Mesothelial cell of epicardium (in vitro differentiated cells): ENCODE measurements around the genes CASP8 and FZD7.

GRCh38 chr2:201260337-201260897 is at the start of gene CASP8:
Gene CASP8 (plus strand): TSS chr2:201260536.
- PRO-cap, result unidirectional peak, plus-strand start at chr2:201260563

DNA sequence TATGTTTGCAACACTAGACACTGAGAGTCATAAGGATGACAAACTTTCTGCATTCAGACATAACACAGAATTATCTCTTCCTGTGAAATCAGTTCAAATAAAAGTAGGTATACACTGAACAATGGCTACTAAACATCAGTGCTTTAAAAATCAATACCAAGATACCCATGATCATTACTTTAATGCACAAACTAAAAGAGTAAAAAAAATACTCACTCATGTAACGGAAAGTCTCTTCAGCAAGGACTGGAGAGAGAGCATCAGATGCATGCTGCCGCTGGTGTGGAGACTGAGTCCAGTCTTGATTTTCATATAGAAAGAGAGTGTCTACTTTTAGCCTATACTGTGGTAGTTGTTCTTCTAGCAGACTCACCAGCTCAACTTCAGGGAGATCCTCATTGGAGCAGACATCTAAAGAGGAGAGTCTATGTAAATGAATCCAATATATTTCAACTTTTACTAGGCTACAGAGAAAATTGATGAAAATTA is 44.0 kb downstream of the TRAK2 start:
- PRO-cap, result no peak

GRCh38 chr2:201451828-201452373 is 361 bp downstream of the STRADB start:
- PRO-cap, result no peak

GRCh38 chr2:201761240-201761813 is 19.4 kb downstream of the ALS2 start:
- PRO-cap, result no peak

DNA sequence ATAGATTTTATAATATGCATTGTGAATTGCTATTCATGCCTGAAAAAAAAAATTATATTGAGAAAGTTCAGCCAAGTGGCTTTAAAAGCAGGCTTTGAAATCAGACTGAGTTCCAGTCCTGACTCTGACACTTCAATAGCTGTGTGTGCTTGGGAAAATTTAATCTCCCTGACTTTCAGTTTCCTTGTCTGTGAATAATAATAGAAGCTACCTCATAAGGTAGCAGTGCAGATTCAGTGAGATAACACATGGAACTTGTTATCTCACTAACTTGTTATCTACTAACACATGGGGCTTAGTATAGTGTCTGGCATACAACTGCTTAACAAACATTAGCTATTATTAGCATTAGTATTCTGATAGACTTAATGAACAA is 15.0 kb downstream of the ALS2 start:
- PRO-cap, result no peak

GRCh38 chr2:201858679-201859342 is 52.5 kb downstream of the CDK15 start:
- PRO-cap, result no peak

- PRO-cap, result no peak
Observed at GRCh38 chr2:201978032-201978430, 55.6 kb upstream of the FZD7 start.

DNA sequence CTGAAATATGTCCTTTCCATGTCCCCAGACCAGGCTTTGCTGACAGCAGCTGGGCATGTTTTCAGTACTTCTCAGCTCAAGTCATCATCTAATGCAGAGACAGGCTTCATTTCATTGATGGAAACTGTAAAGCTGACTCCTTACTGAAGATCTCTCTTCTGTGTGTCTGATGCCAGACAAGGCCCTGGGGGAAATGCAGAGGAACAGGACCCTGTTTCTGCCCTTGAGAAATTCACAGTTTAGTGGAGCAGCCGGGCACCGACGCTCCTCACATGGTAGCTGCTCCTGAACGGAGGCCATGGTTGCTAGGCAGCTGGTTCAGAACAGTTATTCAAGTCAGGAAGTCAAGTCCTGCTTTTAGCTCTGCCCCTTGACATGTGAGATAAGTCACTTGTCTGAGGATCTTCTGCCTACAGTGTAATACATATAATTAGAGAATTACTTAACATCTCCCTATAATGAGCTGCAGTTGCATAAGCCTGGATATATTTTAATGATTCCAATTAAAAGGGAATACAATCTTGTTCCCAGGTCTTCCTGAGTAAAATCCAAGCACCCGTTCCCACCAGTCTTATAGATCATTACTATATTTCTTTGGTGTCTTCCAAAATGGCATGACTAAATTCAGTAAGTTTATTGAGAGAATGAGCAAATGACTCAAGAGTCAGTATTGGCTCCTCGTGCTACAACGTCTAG is 24.4 kb upstream of the FZD7 start:
- PRO-cap, result no peak

GRCh38 chr2:202033699-202034362 is at the start of gene FZD7:
Gene FZD7 (plus strand): TSS chr2:202033855.
- PRO-cap, result bidirectional peak, plus-strand start at chr2:202033855, minus-strand start at chr2:202033466; unidirectional peak, minus-strand start at chr2:202034119

DNA sequence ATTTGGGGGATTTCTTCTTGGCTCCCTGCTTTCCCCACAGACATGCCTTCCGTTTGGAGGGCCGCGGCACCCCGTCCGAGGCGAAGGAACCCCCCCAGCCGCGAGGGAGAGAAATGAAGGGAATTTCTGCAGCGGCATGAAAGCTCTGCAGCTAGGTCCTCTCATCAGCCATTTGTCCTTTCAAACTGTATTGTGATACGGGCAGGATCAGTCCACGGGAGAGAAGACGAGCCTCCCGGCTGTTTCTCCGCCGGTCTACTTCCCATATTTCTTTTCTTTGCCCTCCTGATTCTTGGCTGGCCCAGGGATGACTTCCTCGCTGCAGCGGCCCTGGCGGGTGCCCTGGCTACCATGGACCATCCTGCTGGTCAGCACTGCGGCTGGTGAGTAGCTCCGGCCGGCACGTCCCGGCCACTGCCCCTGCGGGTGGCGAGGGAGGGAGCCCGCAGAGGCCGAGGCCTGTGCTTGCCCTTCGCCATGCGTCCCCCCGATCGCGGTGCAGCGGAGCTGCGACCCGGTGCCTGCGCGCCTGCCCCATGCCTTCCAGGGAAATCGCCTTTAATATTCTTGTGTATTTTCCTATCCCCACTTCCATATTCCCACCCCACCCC is 1.1 kb downstream of the BMPR2 start:
- PRO-cap, result no peak

DNA sequence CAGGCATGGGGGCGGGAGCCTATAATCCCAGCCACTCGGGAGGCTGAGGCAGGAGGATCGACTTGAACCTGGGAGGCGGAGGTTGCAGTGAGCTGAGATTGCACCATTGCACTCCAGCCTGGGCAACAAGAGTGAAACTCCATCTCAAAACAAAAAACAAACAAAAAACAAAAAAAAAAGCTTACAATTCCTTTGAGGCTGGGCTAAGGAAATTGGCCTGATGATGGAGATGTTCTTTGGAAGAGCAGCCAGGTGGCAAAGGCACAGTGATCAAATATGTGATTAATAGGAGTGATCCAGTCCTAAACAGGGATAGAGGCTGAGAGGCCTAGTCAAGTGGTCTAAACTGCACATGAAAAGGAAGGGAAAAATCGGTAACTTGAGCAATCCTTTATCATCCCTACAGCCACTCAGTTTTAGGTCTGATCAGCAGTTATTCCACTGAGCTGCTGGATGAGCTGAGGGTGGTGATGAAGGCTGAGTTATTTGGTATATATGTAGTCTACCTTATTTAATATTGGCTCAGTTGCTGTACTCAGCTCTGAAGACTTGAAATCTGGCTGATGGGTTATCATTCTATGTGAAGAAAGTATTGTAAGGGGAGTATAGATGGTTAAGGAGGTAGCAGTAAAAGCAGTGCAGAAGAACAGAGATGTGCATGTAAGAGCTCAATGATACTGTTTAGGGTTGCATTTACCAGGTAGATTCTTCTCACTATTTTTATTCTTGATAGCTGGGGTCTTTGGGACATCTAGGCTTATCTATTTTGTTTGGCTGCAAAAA is 19.9 kb downstream of the BMPR2 start:
- PRO-cap, result no peak

- PRO-cap, result no peak
Observed at GRCh38 chr2:202504003-202504479, 127.9 kb downstream of the BMPR2 start.

DNA sequence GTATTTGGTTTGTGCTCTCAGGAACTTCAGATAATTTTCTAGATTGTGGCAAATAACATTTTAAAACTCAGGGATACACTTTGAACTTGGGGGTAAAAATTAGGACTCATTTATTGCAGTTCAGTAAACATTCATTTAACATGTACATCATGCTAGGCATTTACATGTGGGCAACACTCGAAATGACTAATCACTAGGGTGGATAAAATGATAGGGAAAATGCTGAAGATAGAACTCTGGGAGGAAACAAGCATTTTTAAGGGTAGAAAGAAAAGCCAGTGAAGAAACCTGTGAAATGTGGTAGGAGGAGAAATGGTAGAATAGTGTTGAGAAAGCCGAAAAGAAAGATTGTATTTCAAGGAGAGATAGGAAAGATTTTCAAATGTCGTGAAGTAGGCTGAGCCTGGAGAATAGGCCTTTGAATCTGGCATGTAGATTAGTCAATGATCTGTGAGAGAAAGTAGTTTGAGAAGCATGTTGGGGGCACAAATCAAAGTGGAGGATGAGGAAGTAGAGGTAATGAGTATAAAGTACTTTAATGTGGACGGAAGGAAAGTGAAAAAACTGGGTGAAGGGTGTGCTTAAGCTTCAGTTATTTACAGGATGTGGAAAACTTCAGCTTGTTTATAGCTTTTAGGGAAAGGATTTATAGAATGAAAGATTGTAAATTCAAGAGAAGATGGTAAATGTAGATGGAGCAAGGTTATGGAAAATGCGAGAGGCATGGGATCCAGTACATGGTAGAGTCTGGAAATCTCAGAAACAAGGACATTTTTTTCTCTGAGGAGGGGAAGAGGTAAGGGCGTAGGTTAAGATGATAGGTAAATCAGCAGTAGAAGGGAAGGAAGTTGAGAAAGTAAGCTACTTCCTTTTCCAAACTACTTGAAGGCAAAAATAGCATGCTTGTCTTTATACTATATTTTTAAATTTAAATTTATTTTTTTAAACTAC is 8.1 kb downstream of the FAM117B start:
- PRO-cap, result no peak

GRCh38 chr2:202788628-202789097 is 82.9 kb downstream of the ICA1L start:
- PRO-cap, result no peak

DNA sequence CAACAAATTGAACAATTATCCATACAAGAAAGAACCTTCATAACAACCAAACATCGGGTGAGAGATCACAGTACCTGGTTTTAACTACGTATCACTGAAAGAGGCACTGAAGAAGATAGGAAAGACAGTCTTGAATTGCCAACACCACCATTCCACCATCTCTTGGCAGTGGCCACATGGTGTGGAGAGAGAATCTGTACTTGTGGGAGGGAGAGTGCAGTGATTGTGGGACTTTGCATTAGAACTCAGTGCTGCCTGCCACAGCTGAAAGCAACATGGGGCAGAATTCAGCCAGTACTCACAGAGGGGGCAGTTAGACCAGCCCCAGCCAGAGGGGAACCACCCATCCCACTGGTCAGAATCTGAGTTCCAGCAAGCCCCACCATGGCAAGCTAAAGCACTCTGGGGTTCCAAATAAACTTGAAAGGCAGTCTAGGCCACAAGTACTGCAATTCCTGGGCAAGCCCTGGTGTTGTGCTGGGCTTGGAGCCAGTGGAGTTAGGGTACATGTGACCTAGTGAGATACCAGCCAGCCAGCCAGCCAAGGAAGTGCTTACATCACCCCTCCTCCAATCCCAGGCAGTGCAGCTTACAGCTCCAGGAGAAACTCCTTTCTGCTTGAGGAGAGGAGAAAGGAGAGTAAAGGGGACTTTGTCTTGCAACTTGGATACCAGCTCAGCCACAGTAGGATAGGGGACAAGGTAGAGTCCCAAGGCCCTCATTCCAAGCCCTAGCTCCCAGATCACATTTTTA is 64.3 kb downstream of the ICA1L start:
- PRO-cap, result no peak

DNA sequence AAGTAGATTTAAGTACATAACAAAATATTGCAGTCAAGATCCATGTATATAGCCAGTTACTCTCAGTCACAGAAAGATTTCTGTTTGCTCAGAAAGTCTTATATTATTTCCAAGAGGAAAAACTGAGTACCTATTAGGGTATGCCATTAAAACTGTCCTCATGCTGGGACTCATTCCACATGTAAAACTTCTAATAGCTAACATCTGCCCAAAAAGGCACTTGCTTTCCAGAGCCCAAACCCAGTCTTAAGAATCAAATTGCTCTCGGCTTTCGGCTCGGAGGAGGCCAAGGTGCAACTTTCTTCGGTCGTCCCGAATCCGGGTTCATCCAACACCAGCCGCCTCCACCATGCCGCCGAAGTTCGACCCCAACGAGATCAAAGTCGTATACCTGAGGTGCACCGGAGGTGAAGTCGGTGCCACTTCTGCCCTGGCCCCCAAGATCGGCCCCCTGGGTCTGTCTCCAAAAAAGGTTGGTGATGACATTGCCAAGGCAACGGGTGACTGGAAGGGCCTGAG is 48.3 kb upstream of the CYP20A1 start:
- PRO-cap, result no peak

- PRO-cap, result no peak
Observed at GRCh38 chr2:203267673-203267893, 28.8 kb downstream of the CYP20A1 start.

GRCh38 chr2:203534509-203534673 is 710 bp downstream of the RAPH1 start:
- PRO-cap, result no peak

DNA sequence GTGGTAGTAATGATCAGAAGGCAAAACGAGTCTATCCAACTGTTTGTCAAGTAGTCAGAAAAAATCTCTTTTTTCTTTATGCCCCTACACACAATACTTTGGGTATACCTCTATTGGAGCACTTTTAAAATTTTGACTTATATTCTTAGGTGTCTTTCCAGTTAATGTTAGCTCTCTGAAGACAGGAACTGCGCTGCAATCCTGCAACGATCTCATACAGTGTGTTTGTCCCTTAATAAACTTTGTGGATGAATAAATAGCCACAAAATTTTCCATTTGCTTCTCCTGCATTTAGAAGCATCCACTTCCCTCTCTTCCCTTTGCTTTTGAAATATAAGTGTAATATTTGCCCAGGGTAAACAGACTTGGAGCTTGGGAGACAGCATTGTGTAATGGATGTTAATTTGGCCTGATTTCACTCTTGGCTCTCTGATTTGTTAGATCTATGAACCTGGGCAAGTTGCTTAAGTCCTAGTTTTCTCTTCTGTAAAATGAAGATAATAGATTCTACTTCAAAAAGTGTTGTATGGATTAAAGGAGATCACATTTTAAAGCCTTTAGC is 58.2 kb upstream of the CD28 start:
- PRO-cap, result no peak

- PRO-cap, result no peak
Observed at GRCh38 chr2:203705143-203705712, 1.2 kb upstream of the CD28 start.